Kidney epithelial cell (primary cell): ENCODE measurements around a stretch of chr6.

- RAMPAGE, long total RNA, result no peak
- RRBS, result no CpG with 5 or more reads among the region's 23 CpGs
Measured at GRCh38 chr6:166556689-166557482, 29.6 kb downstream of the RAMACL start.

DNA sequence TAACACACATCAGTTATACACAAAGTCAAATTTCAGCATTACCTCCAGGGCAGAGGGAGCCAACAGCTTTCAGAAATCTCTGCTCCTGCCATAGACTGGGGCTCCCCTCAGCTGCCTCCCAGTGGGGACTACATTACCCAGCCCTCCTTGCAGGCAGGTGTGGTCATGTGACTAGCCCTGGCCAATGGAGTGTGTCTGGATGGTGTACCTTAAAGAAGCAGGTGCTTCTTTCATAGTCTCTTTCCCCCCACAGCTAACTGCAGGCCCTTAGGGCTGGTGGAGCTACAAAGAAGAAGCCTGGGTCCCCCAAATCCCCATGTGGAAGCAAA is 265 bp upstream of the RAMACL start:
- RAMPAGE, long total RNA, result no peak

- RAMPAGE, long total RNA, result no peak
- RRBS, result 85% methylated on average over 4 of the region's 18 CpGs
Measured at GRCh38 chr6:166748022-166748496, 121.0 kb upstream of the RPS6KA2 start.

GRCh38 chr6:166949788-166950615 is 6.3 kb downstream of the RNASET2 start:
- RAMPAGE, long total RNA, result no peak
- RRBS, result no CpG with 5 or more reads among the region's 12 CpGs

- RAMPAGE, long total RNA, result no peak
- RRBS, result no CpG with 5 or more reads among the region's 5 CpGs
Measured at GRCh38 chr6:166957692-166958083, 1.3 kb upstream of the RNASET2 start.

DNA sequence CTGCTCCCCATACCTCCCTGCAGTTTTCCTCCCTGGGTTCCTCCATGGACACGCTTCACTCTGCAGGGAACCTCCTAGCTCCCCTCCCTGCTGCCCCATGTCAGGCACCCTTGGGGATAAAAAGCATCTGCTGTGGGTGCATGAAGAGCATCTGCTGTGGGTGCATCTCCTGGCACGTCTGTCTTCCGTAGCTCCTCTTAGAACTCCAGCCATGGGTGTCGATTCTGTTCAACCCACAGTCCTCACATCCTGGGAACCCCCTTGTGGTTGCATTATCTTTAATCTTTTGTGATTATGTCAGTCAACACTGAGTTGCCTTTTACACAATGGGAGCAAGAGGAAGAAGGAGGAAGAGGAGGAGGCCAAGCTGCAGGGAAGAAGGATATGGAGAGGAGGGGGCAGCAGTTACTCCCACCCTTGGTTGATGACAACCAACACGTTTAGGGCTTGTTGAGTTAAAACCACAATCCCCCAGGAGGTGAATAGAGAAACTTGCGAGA is 24.1 kb upstream of the CCR6 start:
- RAMPAGE, long total RNA, result no peak
- RRBS, result no CpG with 5 or more reads among the region's 6 CpGs

DNA sequence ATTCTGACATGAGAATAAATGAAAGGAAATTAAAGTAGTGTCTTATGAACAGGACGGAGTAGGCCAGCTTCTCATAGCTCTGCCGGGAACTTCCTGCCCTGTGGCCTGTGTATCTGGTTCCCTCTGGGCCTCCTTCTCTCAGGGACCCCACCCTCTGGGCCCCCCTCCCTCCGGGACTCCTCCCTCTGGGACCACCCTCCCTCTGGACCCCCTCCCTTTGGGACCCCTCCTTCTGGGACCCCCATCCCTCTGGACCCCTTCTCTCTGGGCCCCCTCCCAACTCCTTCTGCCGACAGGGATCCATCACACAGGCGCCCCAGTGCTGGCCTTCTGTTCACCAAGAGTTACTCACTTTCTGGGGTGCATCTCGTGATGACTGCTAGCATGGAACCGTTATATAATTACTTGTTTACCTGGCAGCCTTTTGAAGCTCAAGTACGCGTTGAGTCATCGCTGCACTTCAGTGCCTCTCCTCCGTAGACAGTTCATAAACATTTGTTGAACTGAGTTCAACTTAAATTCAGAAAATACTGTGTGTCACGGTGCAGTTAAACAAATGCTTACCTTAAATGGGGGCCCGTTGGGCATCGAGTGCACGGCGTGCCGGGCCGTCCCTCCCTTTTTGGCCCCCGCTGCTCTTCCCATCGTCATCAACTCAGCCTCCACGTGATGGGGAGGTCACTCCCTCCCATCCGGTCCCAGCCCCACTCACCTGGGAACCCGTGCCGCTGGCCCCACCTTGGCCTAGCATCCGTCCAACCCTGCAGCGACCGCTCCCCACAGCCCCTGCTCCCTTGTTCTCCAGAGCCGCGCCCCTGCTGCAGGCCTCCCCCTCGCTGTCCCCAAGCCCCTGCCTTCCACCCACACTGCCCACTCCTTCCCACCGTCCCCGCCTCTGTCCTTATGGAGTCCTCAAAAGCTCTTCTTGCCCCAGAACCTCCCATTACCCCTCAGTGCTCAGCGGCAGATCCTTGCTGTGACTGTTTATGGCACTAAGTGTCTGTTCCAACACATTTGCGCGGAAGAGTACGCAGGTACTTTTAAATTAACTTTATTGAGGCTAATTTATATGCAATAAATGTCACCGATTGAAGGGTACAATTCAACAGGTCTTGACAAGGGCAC is 8.2 kb downstream of the CCR6 start:
- RAMPAGE, long total RNA, result no peak
- RRBS, result 80% methylated on average over 7 of the region's 37 CpGs

DNA sequence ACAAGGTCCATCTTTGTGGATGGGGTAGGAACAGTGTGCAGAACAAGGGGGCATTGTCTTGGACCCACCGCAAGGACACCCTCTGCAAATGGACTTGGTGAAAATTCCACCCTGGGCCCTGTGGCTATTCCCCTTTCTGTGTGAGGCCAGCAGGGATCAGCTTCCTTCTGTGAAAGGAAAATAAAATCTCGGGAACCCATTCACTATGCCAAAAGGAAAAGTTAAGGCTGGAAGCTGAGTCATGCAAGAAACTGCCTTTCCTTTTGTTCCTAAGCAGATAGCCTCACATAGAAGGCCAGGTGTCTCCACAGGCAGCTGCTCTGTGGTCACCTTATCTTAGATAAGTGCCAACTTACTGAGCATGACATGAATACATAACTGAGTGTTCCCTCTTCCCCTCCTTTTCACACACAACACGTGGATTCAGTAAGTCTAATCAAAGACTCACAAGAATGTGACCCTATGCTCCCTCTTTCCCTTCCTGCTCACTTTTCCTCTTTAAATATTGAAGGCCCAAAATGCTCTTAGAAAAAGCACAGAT is 66.2 kb upstream of the GPR31 start:
- RAMPAGE, long total RNA, result no peak
- RRBS, result no CpG with 5 or more reads among the region's 3 CpGs

DNA sequence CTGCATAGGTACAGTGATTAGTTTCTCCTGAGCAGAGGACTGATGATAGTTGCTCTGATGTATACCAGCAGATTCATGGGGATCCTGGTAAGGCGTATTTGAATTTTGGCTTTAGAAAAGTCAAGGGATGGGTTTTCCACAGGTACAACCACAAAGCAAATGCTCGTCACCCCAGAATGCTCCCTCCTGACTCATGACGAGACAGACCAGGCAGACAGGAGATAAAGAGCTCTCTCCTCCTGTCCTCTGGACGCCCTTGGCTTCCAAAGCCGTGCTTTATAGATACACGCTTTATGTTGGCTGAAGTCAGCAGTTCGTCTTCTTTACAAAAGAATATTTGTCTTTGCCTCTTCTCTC is 166.8 kb downstream of the TTLL2 start:
- RAMPAGE, long total RNA, result no peak
- RRBS, result no CpG with 5 or more reads among the region's 7 CpGs

DNA sequence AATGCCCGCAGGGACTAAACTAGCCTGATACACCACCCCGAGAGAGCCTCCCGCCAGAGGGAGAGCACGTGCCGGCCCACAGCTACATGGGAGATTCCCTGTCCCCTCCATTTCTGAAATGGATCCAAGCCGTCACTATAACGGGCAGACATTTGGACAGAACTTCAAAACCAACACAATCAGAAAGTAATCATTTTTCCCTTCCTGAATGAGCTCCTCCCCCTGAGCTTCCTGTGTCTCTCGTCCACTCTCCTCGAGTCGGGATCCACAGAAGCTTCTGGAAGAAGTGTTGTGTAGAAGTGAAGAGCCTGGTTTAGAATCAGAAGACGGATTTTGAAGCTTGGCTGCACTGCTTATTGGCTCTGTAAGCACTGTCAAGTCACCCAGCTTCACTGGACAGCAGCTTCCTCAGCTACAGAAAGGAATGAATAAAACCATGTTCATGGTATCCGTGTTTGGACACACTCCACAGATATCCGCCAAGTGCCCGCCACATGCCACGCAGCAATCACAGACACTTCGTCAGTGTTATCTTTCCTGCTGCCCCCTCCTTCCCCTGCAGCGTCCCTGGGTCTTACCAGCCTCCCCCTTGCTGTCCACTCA is 199.7 kb downstream of the TTLL2 start:
- RAMPAGE, long total RNA, result no peak
- RRBS, result no CpG with 5 or more reads among the region's 17 CpGs

- RAMPAGE, long total RNA, result no peak
- RRBS, result no CpG with 5 or more reads among the region's 9 CpGs
Measured at GRCh38 chr6:167559616-167560165, 234.8 kb downstream of the TTLL2 start.

DNA sequence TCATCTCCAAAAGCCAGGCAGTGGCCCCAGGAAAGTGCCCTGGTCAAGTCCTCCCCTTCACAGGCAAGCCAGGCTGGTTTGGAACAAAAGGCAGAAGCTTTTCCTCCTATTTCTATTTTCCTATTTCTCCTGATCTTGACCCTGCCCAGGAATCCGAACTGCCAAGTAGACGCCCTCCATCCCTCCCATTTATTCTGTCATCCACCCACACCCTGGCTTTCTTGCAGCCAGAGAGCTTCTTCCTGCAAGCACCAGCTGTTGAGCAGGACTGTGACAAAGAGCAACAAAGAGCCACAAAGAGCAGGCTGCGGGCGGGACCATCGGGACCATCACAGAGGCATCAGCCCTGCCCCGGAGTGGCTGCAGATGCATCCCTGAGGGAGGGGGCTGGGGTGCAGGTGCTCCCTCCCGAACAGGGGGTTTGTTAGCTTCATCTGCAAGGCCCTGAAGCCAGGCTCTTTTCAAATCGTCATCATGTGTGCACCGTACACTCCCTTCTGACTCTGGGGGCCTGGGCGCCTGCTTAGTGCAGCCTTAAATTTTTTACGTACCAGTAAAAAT is 149.6 kb upstream of the AFDN start:
- RAMPAGE, long total RNA, result no peak
- RRBS, result no CpG with 5 or more reads among the region's 11 CpGs

- RAMPAGE, long total RNA, result no peak
- RRBS, result no CpG with 5 or more reads among the region's 8 CpGs
Measured at GRCh38 chr6:167684484-167684875, 142.2 kb upstream of the AFDN start.

DNA sequence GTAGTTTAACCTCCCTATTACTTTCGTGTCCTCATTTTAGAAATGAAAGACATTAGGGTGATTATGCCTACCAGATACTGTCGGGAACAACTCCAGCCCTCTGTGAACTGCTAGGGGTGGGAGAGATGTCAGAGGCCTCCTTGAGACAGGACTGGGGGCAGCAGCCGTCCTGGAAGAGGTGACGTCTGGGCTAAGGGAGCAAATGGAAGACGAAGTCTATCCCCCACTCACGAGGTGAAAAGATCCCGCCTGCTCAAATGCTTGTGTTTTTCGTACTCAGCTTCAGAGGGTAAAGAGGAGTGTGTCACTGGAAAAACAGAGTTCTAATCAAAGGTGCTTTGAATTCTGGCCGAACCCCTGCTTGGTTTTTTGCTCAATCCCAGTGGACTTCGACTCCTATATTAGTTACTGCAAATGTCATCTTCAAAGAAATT is 62.0 kb upstream of the AFDN start:
- RAMPAGE, long total RNA, result no peak
- RRBS, result no CpG with 5 or more reads among the region's 10 CpGs

DNA sequence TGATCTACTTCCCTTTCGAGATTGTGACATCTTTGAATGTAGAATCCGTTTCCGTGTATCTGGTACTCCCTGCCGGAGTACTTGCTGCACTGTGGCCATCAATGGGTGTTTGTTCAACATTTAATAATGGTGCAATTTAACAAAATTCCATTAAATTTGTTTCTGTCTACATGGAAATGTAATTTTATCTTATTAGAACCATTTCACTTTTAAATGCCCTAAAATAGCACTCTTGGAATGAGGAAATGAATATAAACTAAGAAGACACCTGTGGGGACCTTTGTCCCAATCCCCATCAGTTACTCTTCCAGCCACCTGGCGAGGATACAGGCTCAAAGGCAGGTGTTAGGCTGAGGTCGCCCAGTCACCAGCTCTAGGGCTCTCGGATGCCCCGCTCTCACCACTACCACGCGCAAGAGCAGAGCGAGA is 38.9 kb upstream of the AFDN start:
- RAMPAGE, long total RNA, result no peak
- RRBS, result no CpG with 5 or more reads among the region's 11 CpGs

- RAMPAGE, long total RNA, result no peak
- RRBS, result no CpG with 5 or more reads among the region's 19 CpGs
Measured at GRCh38 chr6:167799197-167799945, 27.3 kb upstream of the AFDN start.

DNA sequence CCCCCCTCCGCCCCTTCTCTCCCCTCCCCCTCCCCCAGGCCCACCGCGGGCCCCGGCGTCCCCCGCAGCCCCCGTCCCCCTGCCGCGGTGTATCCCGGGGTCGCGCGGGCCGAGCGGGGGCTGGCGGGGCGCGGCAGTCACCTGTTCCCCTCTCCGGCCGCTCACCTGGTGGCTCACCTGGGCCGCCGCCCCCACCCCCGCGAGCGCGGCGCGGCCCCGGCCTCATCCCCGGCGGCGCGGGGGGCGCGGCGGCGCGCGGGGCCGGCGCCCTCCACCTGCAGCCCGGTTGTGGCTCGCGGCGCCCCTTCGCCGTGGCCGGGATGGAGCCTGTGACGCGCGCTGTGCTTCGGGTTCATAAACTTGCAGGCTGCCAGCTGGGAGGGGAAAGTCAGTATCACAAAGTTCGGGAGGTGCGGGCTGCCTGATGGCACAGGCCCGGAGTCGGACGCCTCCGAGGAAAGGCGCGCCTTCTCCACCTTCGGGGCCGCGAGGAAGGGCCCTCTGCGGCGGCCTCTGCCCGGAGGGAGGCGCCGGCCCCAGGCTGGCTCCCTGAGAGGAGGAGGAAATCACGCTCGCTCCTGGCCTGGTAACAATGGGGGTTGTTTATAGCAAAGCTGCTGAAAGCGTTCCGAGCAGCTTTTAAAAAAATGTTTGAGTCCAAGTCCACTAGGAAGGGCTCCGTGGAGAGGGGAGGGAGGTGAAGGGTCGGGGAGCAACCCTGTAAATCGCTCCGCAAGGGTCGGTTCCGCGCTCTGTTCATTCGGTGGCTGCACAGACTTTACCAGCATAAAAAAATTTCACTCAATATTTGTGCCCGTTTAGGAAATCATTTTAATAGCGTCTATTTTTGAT is 862 bp downstream of the AFDN start:
- RAMPAGE, long total RNA, result no peak
- RRBS, result 1% methylated on average over 37 of the region's 82 CpGs

GRCh38 chr6:167973252-167973941 is 24.1 kb upstream of the KIF25 start:
- RAMPAGE, long total RNA, result no peak
- RRBS, result no CpG with 5 or more reads among the region's 7 CpGs

GRCh38 chr6:168035859-168036691 is 38.6 kb downstream of the KIF25 start:
- RAMPAGE, long total RNA, result no peak
- RRBS, result no CpG with 5 or more reads among the region's 19 CpGs

DNA sequence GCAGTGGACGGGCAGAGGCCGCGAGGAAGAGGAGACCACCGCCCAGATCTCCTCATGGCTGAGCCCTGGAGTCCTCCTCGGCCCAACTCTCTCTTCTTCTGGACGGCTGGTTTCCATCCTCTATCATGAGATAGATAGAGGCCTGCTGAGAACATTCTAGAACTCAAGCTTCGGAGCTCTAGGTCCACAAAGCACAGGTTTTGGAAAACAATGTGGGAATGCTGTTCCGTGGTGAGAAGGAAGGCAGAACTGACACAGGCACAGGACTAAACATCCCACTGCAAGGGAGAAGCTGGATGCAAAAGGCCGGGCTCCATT is 2.4 kb upstream of the FRMD1 start:
- RAMPAGE, long total RNA, result no peak
- RRBS, result no CpG with 5 or more reads among the region's 9 CpGs